ENCODE measurements around a stretch of chr4.

DNA sequence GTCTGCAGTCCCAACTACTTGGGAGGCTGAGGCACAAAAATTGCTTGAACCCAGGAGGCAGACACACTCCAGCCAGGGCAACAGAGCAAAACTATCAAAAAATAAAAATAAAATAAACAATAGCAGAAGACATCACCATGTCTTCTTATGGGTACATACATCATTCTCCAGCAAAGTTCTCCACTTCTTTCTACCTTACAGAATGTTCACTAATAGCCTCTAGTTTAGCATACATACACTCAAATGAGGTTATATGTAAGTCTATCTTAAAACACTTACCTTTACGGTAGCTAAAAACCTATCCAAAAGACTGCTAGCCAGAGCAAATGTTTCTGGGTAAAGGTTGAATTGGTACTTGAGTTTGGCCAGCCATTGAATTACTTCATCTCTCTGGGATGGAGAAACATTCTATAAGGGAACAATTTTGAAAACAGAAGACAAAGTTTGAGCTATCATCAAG lies 17.5 kb downstream of the CCNI start:
- RRBS, result no CpG with 5 or more reads among the region's 1 CpG

DNA sequence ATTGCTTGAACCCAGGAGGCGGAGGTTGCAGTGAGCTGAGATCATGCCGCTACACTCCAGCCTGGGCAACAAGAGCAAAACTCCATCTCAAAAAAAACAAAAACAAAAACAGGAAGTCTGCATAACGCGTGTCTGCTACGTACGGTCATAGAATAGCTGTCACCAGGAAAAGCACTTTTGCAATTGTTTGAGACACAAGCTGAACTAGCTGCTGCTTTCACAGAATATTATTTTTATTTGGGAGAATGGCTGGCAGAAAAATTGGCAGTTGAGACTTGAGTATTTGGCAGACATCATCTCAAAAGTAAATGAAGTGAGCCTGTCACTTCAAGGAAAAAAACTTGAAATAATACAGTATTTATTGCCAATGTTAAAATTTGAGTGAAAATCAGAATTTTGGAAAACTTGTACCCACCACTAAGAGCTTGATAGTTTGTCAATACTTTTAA lies 19.5 kb upstream of the CCNG2 start:
- RRBS, result no CpG with 5 or more reads among the region's 6 CpGs

DNA sequence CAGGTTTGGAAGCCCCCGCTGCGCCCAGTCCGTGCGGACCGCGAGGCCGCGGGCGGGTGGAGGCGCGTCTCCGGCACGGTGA lies 263 bp downstream of the CCNG2 start:
- RRBS, result no CpG with 5 or more reads among the region's 13 CpGs

DNA sequence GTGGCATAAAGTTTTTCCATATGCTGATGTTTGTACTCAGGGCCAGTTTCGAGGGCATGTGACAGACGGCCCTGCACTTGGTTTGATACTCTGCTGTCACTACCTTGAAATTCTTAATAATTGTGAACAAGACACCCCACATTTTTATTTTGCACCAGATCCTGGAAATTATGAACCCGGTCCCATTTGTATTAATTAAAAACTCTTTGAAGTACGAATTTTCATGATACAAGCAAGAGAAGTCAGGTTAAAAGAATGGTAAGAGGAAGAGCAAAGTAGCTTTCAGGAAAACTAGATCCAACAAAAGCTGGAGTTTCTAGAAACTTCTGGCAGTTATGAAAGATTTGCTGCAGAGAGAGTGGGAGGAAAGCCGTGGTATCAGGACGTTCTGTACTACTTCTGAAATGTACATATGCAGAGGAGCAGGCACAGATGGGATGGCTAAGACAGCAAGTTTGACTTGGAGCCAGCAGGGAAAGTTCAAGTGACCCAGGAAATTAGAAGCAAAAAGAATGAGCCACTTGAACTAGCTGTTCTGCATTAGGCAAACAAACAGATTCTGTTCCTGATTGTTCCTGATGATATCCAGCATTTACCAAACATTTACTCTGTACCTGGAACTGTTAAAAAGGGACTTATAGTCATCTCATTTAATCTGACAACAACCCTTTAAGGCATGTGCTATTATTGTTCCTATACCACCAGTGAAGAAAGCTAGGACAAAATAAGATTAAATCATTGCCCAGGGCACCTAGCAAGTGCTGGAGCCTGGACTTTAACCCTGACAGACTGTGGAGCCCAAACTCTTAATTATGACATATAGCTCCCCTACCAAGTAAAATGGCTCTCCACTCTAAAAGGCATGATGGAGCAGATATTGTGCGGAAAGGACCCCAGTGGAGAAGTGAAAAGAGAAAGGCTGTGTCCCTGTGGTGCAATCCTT lies 41.4 kb upstream of the CXCL13 start:
- RRBS, result no CpG with 5 or more reads among the region's 7 CpGs

GRCh38 chr4:77811768-77812172 lies 7.4 kb downstream of the CNOT6L start:
- RRBS, result no CpG with 5 or more reads among the region's 3 CpGs

DNA sequence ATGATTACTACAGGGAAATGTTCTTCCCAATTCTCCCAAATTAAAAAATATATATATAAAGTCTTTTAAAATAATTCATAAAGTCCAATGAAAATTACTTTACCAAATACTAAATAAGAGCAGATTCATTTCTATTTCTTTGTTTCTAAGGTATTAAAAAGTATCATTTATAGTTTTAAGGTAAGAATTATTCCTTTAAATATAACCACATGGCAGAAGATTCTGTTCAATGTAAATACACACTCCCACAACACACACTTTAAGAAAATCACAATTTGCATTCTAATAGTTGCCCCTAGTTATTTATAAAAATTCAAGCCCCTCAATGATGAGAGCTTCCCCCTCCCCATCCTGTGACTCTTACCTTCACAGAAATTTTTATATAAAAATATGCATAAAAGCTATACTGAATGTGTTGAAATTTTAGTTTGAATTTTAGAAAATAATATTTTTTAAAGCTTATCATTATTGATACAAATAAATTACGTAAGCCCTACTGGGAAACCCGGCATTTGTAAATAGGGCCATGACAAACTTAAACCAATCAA lies 2.9 kb downstream of the CNOT6L start:
- RRBS, result no CpG with 5 or more reads among the region's 2 CpGs

DNA sequence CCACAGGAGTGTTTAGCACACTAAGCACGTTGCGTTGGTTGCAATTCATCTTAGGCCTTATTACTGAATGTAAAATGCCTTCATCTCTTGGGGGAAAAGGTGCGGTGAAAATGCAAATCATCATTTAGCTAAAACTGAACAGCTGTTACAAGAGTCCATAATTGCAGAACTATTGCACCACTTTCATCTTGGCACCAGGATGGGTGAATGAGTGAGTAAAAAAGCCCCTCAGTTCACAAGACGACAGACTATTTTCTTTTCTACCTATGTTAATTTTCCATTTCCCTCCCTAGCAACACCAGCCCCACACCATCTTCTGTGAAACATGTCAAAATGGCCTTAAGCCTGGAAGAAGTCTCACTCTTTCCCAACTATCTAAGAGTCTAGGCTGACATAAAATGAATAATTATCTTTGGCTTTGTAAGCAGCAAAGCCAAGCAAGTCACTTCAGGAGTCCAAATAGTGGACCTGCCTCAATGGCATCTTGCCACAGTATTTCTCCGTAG lies 2.0 kb upstream of the CNOT6L start:
- RRBS, result no CpG with 5 or more reads among the region's 5 CpGs

- RRBS, result no CpG with 5 or more reads among the region's 2 CpGs
Measured at GRCh38 chr4:77900539-77900935, 37.9 kb downstream of the MRPL1 start.

DNA sequence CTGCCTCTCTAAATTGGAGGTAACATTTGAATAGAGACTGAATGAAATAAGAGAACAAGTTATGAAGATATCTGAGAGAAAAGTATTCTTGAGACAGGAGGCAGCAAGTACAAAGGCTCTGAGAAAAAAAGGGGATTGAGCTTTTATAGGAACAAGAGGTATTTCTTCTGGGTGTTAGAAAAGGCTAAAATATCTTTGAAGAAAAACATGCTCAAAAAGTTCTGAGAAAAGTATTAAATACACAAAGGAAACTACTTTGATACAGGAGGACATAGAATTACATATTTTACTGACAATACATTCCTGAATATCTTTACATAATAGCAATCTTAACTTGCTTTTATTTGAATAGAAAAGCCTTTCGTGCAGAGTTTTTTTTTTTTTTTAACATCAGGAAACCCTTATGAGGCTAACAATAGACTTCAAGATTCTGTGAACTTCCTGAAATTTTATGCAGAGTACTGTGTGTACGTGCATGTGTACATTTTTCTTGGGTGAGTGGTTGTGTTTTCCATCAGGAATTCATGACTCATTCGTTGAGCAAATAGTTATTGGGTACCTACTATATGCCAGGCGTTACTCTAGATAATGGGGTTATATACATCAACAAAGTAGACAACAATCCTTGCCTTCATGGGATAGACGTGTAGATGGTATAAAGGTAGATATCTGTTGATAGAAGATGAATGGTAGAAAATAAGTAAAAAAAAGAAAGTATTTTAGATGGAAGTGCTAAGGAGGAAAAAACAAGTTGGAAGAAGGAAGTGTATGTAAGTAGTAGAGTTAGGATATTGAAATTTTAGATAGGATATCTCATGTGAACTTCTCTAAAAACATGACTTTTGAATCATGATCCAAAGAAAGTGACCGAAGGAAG lies 59.0 kb downstream of the MRPL1 start:
- RRBS, result no CpG with 5 or more reads among the region's 6 CpGs

DNA sequence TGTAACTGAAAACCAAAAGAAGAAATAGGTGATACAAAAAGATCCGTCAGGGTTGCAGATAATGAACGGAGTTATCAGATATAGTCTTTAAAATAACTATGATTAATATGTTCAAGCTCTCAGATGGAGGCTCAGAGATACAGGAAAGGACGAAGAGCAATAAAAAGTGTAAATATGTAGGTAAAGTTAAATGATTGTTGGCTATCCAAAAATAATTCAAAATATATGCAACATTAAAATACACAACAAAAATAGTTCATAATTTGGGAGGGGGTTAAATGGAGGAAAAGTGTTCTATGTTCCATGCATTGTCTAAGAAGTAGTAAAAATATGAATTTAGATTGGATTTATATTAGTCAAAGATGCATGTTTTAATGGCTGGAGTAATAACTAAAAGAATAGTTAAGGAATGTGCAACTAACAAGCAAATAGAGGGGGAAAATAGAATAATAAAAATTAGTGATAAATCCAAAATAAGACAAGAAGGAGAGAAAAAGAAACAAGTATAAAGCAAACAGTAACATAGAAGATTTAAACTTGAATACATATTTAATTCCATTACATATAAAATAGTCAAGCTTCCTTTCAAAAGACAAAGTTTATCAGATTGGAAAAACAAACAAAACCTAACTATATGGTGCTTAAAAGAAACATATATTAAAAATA lies 85.5 kb downstream of the FRAS1 start:
- RRBS, result no CpG with 5 or more reads among the region's 3 CpGs

GRCh38 chr4:78540467-78541244 lies 10.9 kb upstream of the ANXA3 start:
- RRBS, result no CpG with 5 or more reads among the region's 18 CpGs

DNA sequence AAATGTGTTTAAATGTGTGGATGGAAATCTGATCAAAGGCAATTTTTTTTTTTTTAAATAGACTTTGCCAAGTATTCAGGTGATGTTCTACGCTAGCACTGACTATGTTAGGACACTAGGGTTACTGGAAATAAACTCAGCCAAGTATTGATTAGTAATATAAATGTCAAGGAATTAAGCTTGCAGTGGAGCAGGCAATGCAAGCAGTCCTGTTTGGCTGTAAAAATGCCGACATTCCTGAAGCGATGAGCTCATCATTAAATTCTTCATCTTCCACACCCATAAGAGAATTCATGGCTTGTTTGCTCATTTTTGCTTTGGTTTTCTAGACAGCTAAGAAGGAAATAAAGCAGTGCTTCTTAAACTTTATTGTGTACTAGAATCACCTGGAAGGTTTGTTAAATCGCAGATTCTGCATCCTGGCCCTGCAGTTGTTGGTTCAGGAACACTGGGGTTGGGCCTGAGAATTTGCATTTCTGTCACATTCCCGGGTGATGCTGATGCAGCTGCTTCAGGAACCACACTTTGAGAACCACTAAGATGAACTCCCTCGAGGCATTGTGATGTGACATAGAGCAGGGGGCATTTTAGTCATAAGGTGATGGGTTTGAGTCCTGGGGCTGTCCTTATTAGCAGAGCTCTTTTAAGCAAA lies 17.8 kb downstream of the ANXA3 start:
- RRBS, result no CpG with 5 or more reads among the region's 6 CpGs

- RRBS, result no CpG with 5 or more reads among the region's 3 CpGs
Measured at GRCh38 chr4:78704728-78705291, 71.3 kb upstream of the BMP2K start.

DNA sequence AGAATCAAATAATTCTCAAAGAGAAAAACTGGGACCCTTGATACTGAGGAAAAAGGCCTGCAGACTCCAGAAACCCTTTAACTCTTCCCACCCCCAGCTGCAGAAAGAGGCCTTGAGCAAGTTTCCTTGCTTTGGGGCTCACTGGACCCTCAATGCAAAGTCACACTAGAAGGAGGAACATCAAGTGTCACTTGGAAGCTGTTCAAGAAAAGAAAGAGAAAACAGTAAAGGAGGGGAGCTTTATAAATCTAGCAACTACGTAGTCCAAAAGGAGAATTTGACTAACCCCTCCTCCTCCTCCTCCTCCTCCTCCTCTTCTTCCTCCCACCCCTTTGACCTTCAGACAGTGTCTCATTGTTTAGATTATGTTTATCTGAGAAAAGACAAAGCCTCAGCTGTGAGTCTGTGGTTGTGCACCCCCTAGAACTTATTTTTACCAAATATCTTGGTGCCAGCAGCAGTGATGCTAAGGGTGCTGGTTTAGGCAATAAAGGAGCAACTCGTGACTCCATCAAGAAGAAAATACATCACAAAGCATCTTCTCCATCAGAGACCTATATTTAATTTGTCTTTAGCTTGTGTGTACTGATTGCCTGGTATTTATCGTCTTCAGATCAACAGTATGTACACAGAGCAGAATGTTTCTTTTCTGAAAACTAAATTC lies 68.9 kb upstream of the BMP2K start:
- RRBS, result no CpG with 5 or more reads among the region's 3 CpGs

GRCh38 chr4:78779820-78780514 lies 3.8 kb downstream of the BMP2K start:
- RRBS, result no CpG with 5 or more reads among the region's 3 CpGs

DNA sequence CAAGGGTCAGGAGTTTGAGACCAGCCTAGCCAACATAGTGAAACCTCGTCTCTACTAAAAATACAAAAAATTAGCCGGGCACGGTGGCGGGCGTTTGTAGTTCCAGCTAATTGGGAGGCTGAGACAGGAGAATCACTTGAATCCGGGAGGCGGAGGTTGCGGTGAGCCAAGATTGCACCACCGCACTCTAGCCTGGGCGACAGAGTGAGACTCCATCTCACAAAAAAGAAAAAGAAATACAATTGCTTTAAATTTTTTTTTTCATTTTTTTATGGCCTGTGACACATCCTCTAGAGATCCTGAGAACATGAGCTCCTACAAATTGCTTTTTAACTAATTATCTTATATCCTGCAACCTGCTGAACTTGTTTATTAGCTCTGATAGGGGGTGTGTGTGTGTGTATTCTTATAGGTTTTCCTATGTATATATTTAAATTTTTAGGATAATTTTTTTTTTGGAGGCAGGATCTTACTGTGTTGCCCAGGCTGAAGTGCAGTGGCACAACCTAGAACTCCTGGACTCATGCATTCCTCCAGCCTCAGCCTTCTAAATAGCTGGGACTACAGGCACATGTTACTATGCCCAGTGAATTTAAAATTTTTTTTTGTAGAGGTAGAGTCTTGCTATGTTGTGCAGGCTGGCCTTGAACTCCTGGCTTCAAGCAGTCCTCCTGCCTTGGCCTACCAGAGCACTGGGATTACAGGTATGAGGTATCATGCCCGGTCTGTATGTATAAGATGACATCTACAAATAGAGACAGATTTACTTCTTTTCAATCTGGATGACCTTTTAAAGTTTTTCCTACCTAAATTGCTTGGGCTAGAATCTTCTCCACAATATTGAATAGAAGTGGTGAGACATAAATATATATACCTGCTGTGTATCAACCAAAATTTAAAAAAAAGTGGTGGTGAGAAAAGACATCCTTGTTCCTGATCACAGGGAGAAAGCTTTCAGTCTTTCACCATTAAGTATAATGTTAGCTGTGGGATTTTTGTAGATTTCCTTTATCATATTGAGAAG lies 29.9 kb downstream of the BMP2K start:
- RRBS, result no CpG with 5 or more reads among the region's 11 CpGs

DNA sequence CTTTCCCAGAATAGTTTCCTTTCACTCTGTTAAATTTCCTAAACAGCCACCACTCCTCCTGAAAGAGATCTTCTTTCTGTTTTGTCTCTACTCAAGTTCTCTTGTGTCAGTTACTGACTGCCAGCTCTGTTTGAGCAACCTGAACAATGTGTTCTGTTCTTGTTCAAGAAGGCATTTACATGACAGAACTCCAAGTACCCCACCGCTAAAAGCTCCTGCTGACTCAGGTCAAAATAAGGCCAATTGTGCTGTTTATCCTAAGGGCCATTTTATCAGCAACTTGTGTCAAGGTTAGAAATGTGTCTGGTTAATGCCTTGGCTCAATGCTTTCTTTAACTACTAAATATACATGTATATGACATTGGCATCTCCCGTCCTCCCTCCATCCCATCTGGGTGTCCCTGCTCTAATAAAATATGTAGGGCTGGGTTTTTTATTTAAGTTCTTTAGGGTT lies 144.2 kb upstream of the PAQR3 start:
- RRBS, result no CpG with 5 or more reads among the region's 2 CpGs

DNA sequence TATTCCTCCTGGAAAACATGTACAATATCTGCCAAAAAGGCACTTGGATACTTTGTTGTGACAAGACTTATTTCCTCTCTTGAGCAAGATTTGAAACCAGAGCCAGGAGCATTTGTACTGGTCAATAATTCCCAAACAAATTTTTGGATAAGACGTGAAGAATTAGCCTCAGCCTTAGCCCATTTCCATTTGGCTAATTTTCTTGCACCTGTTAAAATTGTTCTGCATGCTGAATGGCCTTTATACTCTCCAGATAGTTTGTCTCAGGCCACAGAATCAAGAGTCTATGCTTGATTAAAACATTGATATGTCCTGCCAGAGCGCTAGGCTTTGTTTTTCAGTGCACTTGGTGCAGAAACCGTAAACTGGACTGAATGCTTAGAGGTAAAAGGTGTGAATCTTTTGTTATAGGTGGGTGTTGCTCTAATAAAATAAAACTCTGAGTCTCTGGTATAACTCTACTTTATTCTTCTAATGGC lies 176.5 kb upstream of the GK2 start:
- RRBS, result no CpG with 5 or more reads among the region's 3 CpGs

- RRBS, result no CpG with 5 or more reads among the region's 3 CpGs
Measured at GRCh38 chr4:80016388-80017202, 56.4 kb downstream of the ANTXR2 start.

DNA sequence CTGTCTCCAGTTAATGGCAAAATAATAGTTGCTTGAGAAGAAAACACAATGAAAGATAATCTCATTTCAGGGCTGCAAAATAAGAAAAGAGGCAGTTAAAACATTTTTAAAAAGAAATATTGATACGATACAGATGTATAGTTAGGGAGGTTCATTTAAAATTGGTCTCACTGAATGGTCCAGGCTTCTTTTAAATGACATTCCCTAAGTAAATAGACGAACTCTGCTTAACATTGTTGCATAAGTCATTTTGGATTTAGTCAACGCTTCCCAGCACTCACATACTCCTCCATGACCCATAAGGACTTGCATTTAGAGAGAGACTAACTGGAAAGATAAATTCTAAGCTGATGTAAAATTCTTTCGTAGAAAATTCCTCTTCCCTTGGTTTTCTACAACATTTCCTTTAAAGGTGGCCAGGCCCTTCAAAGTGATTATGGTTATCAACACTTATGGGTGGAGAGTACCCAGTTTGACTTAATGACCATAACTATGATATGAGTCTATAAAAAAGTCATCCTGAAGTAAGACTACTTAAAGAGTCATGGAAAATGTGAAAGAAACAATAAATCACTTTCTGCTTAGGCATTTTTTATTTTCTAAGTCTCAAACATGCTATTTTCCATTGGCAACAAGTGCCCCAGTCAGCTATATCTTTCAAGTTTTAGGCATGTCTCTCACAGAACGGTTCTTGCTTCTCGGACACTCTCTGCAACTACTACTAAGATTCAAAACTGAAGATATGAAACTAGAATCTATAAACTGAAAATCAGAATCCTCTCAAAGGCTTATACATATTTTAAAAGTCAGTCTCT lies 3.4 kb downstream of the ANTXR2 start:
- RRBS, result no CpG with 5 or more reads among the region's 6 CpGs